ENCODE measurements around the genes C4orf45, NAF1, NPY5R and TMEM192.

- RRBS, result no CpG with 5 or more reads among the region's 5 CpGs
Measured at GRCh38 chr4:158817712-158818456, 49.1 kb downstream of the FNIP2 start.

DNA sequence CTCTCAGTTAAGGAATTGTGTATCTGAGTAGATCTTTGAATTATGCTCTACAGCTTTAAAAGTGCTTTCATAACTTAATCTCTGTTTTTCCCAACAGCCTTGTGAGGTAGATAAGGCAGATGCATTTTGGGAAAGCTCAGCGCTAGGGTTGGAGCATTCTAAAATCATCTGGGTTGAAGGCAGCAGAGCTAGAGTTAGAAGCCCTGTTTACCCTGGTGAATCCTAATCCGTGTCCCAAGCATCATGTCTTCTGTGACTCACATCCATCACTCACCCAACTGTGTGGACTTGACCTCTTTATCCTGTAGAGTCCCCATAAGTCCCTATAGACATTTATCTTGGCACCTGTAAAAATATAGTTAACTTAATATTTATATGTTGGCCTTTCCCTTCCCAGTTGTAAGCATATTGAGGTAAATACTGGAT lies 49.9 kb downstream of the FNIP2 start:
- RRBS, result no CpG with 5 or more reads among the region's 2 CpGs

GRCh38 chr4:158825458-158826217 lies 56.8 kb downstream of the FNIP2 start:
- RRBS, result no CpG with 5 or more reads among the region's 4 CpGs

- RRBS, result no CpG with 5 or more reads among the region's 1 CpG
Measured at GRCh38 chr4:158826818-158827308, 58.0 kb downstream of the FNIP2 start.

GRCh38 chr4:158915702-158916138 lies 119.3 kb downstream of the C4orf45 start:
- RRBS, result no CpG with 5 or more reads among the region's 1 CpG

DNA sequence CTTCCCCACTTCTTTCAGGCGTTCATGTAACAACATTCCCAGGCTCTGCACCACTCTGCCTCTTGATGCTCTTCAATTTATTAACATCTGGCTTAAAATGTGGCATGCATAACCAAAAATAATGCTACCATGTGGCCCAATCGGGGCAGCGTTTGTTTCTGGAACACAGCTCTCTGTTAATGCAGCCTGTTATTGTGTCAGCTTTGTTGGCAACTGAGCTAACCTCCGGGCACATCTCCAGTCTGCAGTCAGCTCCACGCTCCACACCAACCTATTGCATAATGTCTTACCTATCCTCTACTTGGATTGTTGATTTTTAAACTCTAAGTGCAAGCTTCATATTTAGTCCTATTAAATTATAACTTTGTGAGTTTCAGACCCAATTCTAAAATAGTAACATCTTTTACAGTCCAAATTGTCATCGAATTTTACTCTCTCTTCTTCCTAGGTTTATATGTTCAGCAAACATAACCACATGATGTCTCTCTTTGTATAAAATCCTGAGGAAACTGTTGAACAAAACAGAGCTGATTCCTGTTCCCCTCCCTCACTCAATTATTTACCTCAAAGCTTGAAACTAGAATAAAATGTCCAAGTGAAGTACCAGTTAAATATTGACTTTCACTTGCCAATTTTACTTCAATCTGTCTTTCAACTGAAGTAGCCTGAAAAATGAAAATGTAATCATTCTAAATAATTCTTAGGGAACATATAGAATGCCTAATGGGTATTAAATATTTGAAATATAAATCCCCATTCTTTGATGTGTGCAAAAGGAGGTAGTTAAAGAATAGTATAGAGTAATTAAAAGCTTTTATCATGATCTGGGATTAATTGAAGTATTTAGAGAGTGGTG lies 24.3 kb downstream of the C4orf45 start:
- RRBS, result no CpG with 5 or more reads among the region's 6 CpGs

GRCh38 chr4:159016707-159017098 lies 18.3 kb downstream of the C4orf45 start:
- RRBS, result no CpG with 5 or more reads among the region's 7 CpGs

DNA sequence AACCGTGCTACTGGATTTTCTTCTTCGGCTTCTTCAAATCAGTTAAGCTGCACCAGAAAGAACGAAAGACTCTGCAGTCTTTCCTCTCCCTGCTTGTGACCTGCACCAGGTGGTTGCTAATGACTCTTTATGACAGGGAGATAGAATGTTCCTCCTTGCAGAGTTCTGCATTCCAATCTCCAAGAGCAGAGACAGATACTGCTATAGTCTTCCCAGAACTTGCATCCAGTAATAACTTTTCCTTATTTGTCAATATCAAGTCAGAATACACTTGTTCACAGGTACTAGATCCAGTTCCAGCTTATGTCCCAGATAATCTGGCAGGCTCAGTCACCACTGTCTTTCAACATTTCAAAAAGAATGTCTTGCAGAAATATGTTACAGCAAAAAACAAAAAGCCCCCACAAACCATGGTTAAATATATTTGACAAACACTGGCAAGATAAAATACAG lies at the start of gene C4orf45:
TSS of gene C4orf45 (minus strand) at position 121 of the 453 bp plus-strand sequence.
- RRBS, result no CpG with 5 or more reads among the region's 3 CpGs

GRCh38 chr4:159262834-159263264 lies 160.0 kb downstream of the RAPGEF2 start:
- RRBS, result no CpG with 5 or more reads among the region's 2 CpGs

GRCh38 chr4:159390551-159391159 lies 287.8 kb downstream of the RAPGEF2 start:
- RRBS, result no CpG with 5 or more reads among the region's 17 CpGs

GRCh38 chr4:161577796-161578260 lies 586.0 kb downstream of the FSTL5 start:
- RRBS, result no CpG with 5 or more reads among the region's 2 CpGs

DNA sequence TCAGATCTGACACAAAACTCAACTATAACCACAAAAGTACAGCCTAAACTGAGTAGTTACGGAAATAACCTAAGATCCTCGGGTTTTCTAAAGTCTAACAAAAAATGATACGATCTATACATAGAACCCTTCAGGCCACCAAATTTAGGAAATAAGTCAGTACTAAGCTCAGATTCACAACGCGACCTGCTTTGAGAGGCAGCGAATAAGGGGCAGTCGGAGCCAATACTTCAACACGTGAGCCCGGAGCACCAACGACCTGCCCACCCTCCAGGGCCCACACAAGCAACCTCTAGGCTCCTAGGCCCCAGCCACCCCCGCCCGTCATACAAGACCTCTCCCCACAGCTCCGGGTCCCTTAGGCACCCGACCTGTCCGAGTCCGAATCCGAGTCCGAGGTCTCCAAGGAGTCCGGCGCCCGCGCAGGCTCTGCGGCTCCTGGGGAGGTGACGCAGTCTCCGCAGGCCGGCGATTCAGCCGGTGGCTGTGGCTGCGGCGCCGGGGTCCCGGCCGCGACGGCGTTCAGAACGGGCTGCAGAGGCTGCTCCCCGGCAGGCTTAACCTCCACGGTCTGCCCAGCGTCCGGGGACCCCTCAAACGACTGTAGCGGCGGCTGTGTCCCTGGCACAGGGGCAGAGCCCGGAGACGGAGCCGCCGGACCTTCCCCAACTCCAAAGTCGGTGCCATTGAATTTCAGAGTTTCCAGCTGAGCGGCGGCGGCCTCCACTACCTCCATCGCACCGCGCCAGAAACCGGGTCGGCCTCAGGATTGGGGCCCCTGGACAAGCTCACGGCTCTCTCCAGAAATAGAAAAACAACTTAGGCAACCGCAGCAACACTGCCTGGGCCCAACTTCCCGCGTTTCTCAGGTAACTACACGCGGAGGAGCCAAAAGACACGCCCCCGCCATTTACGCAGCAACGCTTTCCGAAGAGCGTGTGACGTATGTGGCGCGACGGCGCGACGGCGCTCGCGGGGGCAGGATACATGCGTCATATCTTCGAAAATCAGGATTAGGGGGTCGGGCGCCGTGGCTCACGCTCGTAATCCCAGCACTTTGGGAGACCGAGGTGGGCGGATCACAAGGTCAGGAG lies at the start of gene NAF1:
TSS of gene NAF1 (minus strand) at position 899 of the 1,094 bp plus-strand sequence.
- RRBS, result 3% methylated on average over 32 of the region's 88 CpGs

DNA sequence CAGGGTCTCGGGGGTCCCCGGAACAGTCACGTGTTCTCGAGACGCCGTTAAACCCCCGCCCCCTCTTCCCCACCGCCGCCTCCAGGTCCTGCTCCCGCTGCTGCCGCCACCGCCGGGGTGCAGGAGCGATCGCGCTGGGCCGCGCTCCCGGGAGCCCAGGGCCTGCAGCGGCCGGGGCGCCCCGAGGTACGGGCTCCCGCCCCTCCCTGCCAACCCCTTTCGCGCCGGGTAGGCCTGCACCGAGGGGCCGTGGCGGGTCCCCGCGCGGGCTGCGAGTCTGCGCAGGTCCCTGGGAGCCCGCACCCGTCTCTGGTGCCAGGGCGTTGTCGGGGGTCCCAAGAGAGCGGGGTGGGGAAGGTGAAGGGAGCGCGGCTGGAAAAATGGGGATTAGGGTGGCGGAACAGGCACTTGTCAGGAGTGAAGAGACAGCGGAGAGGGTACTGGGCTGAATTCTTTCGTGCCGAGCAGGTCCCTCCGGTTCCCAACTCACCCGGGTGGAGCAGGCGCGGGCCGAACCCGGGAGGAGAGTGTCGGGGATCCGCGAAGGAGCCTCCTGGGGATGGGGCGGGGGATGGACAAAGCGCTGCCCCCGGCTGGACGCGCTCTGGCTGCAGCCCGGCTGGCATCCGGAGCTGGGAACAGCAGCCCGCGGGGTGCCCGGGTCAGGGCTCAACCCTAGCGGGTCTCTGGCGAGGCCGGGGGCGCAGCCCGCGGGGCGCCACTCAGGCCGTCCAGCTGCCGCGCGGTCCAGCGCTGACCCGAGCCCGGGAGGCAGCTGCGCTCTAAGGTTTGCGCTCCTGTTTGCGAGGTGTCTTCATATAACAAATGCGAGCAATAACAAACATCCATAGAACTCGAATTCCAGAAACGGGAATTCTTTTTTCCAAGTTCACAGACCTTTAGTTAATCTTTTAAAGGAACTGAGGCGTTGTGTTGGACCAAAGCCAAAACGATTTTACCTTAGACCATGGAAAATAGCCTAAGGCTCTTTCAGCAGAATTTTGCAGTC lies at the start of gene NPY5R:
TSS of gene NPY5R (plus strand) at position 78 of the 1,009 bp plus-strand sequence.
- RRBS, result 2% methylated on average over 42 of the region's 88 CpGs

- RRBS, result no CpG with 5 or more reads among the region's 7 CpGs
Measured at GRCh38 chr4:163528678-163529271, 34.3 kb downstream of the TMA16 start.

- RRBS, result no CpG with 5 or more reads among the region's 2 CpGs
Measured at GRCh38 chr4:163591579-163592149, 97.2 kb downstream of the TMA16 start.

GRCh38 chr4:163612693-163613151 lies 118.2 kb downstream of the TMA16 start:
- RRBS, result no CpG with 5 or more reads among the region's 1 CpG

DNA sequence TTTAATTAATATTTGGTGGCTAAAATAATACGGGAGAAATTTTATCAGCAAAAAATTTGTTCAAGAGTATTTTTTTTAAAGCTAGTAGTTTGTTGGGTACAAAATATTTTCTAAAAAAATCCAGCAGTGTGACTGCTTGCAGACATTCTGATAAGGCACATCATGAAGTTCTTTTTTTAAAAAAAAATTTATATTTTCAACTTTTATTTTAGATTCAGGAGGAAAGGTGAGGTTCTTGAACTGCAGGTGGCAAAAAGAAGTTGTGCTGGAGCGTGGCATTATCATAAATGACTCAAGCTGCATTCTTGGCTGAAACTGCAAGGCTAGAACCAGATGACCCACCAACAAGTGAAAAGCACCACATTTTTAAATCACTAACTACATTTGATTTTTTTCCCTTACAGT lies 172.5 kb downstream of the TMA16 start:
- RRBS, result no CpG with 5 or more reads among the region's 2 CpGs

DNA sequence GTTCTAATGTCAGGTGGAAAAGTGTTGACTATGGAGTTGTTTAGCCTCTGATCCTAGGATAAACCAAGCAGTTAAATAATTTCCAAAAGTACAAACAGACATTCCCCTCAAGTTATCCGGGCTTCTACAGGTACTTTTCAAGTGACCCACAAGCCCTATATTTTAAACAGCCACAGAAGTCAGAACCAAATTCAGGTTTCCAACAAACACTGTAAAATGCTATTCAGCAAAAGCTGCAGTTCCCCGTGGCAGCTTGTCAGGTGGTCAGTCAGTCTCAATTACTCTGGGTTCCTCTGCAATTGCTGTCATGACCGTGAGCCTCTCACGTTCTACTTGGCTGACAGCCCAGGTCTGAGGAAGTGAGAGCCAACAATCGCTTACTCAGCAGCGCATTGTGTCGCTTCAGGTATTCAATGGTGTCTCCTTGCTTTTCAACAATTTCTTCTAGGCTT lies 25.7 kb downstream of the TRIM75 start:
- RRBS, result no CpG with 5 or more reads among the region's 7 CpGs

- RRBS, result 2% methylated on average over 50 of the region's 82 CpGs
Measured at GRCh38 chr4:165112032-165113079, at the start of gene TMEM192. Gene TMEM192, minus strand, starts transcription at chr4:165112860.

- RRBS, result no CpG with 5 or more reads among the region's 2 CpGs
Measured at GRCh38 chr4:168319541-168319961, 999 bp upstream of the DDX60 start.